LUHMES (cell line): ENCODE measurements around the gene CLCA1.

GRCh38 chr1:78250261-78250943 is 204.6 kb downstream of the GIPC2 start:
- PRO-cap: no peak

DNA sequence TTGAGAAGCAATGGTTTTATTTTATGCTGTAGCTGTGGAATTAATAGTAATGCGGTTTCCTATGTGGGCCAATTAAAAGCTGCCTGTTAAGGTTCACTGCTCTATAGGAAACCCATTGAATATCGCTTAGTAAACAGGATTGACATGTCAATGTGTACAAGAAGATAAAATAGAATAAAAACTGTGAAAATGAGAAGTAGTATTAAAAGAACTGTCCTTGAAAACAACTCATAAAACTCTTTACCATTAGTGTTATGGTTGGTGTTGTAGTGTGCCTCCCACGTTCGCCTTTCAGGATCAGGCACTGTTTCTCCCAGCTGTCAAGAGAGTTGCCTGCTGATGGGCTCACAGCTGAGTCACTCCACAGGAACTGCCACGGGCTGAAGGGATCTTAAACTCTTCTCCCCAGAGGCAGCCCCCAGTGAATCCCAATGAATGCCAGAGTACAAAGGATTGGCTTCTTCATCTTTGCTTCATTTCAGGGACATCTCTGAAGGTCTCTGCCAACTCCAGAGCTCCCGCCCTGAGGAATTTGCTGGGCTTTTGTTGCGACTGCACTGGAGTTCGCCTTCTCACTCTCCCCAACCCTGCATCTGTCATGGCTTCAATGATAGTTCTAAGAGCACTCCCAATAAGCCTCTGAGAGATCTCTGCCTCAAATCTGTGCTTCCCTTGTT is 119.5 kb downstream of the ADGRL2 start:
- PRO-cap: no peak

GRCh38 chr1:82136112-82136988 is 335.6 kb downstream of the ADGRL2 start:
- PRO-cap: unidirectional peak, plus-strand start at chr1:82136528

GRCh38 chr1:82972920-82973266 is 1026.0 kb downstream of the TTLL7 start:
- PRO-cap: no peak

GRCh38 chr1:83150591-83150791 is 848.4 kb downstream of the TTLL7 start:
- PRO-cap: no peak

DNA sequence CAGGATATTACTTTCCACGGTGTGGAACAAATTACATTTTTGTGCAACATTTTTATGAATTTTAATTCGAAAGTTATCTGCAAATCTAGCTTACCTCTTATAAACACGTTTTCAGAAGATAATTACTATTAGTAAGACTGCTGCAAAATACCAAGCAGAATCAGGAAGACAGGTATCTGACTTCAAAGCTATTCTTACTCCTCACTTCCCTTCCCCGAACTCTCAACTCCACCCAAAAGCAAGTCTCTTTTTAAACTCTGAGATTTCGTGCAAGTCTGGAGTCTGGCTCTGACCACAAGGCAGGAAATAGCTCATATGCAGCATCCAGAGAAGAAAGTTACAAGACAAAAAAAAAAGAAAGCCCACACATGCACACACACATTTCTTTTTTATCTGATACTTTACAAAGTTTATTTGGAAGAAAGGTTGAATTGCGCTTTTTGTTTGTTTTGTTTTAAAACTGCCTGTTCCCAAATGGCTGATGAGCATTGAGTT is 490.6 kb downstream of the TTLL7 start:
- PRO-cap: no peak

DNA sequence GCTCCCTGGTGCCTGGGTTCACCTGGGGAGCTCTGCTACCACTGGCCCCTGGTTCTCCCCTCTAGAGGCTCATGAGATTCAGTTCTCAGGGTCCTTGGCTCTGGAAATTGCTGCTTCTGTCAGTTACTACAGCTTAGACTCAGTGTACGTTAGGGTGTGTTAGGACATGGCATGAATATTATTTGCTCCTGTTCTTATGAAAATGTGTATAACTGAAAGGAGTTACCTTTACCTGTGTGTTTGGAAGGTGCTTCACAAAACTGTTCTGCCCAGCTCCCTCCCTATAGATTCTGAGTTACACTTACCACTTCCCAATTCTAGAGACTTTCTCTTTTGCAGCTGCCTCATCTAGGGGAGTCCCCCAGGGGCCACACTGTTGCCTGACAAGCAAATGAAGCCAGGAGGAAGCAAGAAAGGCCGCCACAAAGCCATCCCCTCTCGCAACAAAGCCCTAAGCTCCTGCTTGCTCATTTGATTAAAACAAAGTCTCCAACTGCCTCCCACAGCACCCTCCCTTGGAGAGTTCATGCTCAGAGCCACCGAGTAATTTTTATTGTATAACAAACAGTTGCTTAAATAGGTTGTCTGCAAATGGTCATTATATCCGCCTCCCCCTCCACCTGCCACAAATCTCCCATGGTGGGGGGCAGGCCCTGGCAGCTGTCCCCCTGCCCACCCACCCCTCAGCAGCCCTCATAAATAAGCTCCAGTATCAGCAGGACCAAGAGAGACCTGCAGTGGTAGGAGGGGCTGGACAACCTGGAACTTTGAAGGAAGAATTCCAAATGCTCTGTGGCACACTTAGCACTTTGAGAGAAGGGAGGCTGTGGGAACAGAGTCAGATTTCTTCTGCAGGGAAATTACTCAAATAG is 237.8 kb downstream of the TTLL7 start:
- PRO-cap: no peak

DNA sequence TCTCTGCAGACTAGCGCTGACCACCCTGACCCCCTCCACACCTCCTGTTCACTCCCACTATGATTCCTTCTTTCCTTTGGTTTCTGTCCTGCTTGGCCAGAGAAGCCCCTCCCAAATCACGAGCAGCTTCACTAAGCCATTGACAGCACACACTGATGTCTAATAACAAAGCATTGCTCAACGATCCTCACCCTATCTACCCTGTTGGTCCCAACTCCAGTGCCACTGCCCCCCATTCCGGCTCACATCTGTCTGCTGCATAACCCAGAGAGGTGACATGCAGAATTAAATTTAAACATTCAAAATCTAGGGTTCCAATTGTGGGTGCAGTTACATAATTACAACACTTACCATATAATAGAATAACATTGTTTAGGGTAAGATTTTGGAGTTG is 236.9 kb downstream of the TTLL7 start:
- PRO-cap: no peak

- PRO-cap: no peak
Observed at GRCh38 chr1:83860269-83860876, 138.6 kb downstream of the TTLL7 start.

DNA sequence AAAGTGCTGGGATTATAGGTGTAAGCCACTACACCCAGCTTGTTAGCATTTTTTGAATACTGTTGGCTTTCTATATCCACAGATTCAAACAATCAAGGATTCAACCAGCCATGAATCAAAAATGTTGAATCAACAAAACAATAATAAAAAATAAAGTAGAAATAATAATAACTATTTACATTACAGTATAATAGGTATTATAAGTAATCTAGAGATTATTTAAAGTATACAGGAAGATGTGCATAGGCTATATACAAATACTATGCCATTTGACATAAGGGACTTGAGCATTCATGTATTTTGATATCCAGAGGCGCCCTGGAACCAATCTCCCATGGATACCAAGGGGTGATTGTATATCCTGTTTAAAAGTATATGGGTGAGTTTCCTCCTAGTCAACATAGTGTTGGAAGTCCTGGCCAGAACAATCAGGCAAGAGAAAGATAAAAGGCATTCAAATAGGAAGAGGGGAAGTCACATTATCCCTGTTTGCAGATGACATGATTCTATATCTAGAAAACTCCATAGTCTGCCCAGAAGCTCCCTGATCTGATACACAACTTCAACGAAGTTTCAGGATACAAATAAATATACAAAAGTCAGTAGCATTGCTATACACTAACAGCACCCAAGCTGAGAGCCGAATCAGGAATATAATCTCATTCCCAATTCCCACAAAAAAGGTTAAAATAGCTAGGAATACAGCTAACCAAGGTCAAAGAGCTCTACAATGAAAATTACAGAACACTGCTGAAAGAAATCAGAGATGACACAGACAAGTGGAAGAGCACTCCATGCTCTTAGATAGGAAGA is 38.0 kb upstream of the PRKACB start:
- PRO-cap: no peak

DNA sequence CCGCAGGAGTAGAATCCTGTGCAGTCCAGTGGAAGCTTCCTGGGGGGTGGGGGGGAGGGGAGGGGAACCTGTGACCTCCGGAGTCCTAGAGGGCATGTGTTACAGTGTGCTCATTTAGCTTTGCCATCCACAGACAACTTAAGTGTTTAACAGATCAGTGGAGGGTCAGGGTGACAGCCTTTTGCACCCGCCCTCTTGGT is 18.1 kb upstream of the PRKACB start:
- PRO-cap: no peak

DNA sequence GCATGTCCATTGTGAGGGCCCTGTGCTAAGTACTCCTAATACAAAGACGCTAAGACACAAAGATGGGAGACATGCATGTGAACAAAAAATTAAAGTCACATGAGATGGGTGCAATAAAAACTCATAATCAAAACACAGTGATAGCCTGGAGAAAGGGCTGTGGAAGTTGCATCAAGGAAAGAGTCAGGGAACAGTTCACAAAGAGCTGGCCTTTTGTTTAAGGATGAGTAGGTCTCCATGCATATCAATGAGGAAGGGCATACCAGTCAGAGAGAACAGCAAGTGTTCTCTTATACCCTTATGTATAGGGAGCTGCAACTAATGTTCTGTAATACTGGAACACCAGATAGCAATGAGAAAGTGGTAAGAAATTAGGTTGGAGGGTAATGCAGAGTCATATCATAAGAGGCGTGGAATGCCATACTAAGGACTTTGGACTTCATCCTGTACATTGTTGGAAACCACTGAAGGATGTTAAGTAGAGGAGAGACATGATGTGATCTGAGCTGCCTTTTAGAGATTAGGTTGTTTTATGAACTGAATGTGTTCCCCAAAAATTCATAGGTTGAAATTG is 46.8 kb upstream of the SAMD13 start:
- PRO-cap: no peak

- PRO-cap: bidirectional peak, plus-strand start at chr1:84299058, minus-strand start at chr1:84299055; bidirectional peak, plus-strand start at chr1:84299124, minus-strand start at chr1:84299119; bidirectional peak, plus-strand start at chr1:84299315, minus-strand start at chr1:84299256
Observed at GRCh38 chr1:84298675-84299445, 2.6 kb upstream of the SAMD13 start.

GRCh38 chr1:84407732-84408724 is 9.7 kb downstream of the DNASE2B start:
- PRO-cap: no peak

DNA sequence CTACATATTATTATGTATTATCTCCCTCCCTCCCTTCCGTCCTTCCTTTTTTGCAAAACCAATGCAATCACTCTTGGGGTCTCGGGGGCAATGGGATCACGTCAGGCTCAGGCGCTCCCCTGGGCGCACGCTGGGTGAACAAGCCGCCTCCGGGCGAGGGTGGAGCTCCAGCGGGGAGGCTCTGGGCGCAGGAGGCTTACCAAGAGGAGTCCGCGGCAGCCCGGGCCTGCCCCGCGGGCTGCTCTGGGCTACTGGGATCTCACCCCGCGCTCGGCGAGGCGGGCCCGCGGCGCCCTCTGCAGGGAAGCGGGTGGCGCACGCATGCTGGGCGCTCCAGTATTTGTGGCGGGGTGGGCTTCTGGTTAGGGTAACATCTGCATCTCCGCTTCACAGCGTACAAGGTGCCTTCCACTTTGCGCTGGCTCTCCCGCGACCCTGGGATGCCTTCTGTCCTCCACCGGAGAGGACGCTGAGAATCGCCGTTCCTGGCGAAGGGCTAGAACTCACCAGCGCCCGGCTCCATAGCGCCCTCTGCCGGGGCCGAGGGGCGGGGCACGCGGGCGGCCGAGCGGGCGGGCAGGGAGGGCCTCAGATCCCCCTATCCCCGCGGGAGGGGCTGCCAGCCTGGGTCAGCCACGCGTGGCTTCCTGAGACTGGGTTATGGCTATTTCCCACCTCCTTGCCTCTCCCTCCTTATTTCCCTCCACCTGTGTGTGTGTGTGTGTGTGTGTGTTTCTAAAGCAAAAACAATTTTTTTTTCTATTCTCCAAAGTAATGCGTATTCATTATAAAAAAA is 46.5 kb upstream of the CTBS start:
- PRO-cap: no peak

DNA sequence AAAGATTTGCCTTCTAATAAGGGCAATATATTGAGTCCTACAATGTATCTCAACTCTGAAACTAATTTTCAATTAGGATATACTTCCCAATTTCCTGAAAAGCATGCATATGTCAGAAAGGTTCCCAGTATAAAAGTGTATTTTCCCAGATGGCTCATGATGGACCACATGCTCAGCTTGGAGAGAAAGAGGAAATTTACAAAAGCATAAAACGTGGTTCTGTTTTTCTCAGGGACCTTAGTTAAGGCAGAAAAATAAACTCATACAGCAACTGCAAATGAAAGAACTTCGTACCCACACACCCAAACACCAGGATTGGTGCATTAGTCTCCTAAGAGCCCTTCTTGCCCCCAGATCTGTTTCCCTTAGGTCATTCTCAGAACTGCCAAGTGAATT is 57.6 kb downstream of the SSX2IP start:
- PRO-cap: no peak

DNA sequence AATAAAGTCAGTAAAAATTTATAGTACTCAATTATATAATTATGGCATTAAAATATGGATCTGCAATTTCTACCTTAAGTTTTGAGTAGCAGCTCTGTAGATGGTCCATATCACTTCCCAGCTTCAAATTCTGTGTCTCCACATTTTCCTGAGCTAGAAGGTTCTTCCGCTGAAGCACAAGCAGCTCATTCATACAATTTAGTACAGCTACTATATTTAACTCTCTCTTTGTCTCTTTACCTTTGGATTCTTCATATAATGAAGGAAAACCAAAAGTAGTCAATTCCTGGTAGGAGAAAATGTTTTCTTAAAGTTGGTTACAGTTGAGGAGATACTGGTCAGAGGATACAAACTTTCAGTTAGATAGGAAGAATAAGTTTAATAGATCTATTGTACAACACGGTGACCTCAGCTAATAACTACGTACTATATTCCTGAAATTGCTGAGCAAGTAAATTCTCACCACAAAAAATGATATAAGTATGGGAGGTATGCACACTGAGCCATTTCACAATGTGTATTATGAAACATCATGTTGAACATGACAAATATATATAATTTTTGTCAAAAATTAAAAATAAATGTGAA is 20.6 kb downstream of the SSX2IP start:
- PRO-cap: no peak

DNA sequence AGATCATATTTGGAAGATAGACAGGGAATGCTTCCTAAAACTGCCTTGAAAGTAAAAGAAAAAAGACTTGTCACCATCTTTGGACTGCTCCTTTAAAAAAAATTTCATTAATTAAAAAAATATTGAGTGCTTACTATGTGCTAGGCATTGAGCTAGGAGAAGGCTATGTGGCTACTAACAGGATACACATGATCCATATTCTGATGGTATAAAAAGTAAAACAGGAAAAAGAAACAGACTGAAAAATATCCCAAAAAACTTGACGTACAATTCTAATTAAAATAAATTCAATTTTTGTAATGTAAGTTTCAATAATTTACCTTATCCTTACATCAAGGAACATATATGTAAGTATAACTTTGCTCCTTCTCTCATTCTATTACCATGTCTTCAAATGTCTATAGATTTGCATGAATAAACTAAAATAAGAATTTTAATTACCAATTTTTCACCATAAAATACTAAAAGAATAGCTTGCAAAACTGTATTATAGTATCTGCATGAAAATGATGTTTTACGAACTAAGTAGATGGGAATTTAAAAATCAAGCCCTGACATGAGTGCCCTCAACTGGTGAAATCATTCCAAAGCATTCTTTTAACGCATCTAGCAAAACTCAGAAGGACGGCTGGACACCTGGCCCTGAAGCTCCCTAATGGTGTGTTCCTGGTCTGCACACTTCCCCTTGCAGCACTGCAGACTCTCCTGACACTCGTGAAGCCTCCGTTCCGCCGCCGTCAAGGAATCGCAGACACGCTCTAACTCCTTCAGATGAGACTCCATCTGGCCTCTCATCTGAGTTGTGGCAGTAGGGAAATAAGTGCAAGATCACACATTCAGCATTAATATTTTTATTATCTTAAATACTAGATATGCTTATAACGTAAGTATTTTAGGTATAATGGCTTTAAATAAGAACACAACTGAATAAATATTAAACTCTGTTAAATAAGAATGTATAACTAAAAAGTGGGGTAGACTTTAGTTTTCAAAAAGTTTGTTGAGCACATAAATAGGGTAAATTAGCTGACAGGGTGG is 40.0 kb downstream of the ODF2L start:
- PRO-cap: no peak

GRCh38 chr1:86468703-86469322 is at the start of gene CLCA1:
TSS of gene CLCA1 (plus strand) at chr1:86468927.
- PRO-cap: no peak

GRCh38 chr1:86504044-86504606 is 35.4 kb downstream of the CLCA1 start:
- PRO-cap: no peak